ENCODE measurements around the gene SLC1A3.

- PRO-cap, 7 experiments, result no peak in any of the 7 experiments
- RAMPAGE, long total RNA, 2 experiments, result no peak in any of the 2 experiments
These were observed 26.1 kb upstream of the IL7R start for GRCh38 chr5:35830474-35831198.

DNA sequence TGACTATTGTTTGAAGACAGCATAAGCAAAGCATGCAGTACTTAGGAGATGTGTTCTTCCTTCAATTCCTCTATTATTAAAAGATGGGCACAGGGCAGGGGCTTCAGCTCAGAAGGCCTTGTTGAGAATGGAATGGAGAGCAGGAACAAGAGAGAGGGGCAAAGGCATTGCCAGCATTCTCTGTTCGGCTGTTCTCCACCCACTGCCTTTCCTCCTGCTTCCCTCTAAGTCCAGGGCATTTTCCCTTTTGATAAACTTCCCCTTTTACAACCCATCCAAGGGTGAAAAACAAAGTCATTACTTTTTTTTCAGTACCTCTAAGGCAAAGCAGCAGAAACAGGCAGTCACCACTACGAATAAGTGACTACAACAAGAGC, 12.9 kb downstream of the IL7R start:
- PRO-cap, 7 experiments, result no peak in any of the 7 experiments
- RAMPAGE, long total RNA, 2 experiments, result no peak in any of the 2 experiments

- PRO-cap, 7 experiments, result no peak in any of the 7 experiments
- RAMPAGE, long total RNA, 2 experiments, result no peak in any of the 2 experiments
These were observed 20.8 kb downstream of the IL7R start for GRCh38 chr5:35877131-35878321.

DNA sequence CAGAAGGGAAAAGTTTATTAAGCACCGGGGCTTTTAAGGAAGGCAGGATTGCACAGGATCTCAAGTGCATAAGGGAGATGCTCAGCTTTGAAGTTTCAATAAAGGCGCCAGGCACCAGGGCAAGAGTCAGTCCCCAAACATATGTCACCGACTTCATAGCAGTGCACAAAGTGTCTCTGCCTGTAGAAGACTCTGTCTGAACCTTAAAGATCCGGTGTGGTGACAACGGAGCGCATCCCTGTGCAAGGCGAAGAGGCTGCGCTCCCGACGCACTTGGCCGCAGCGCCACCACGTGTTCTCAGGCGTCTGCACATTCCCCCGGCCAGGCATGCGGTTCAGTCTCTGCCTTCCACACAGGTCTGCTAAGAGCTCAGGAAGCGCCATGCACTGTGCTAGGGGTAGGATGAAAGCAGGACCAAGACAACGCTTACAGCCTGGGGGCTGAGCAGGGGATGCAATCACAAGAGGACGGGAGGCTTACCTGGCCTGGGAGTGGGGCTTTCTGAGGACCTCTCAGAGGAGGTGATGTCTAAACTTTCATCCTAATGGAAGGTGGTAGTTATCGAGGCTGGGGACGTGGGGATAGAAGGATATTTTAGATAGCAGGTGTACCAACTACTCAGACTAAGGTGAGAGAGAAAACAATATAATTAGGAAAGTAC, 13.5 kb downstream of the CAPSL start:
- PRO-cap, 7 experiments, result no peak in any of the 7 experiments
- RAMPAGE, long total RNA, 2 experiments, result no peak in any of the 2 experiments

GRCh38 chr5:36155961-36156772, 4.3 kb downstream of the SKP2 start:
- PRO-cap, 7 experiments, result no peak in any of the 7 experiments
- RAMPAGE, long total RNA, 2 experiments, result no peak in any of the 2 experiments

DNA sequence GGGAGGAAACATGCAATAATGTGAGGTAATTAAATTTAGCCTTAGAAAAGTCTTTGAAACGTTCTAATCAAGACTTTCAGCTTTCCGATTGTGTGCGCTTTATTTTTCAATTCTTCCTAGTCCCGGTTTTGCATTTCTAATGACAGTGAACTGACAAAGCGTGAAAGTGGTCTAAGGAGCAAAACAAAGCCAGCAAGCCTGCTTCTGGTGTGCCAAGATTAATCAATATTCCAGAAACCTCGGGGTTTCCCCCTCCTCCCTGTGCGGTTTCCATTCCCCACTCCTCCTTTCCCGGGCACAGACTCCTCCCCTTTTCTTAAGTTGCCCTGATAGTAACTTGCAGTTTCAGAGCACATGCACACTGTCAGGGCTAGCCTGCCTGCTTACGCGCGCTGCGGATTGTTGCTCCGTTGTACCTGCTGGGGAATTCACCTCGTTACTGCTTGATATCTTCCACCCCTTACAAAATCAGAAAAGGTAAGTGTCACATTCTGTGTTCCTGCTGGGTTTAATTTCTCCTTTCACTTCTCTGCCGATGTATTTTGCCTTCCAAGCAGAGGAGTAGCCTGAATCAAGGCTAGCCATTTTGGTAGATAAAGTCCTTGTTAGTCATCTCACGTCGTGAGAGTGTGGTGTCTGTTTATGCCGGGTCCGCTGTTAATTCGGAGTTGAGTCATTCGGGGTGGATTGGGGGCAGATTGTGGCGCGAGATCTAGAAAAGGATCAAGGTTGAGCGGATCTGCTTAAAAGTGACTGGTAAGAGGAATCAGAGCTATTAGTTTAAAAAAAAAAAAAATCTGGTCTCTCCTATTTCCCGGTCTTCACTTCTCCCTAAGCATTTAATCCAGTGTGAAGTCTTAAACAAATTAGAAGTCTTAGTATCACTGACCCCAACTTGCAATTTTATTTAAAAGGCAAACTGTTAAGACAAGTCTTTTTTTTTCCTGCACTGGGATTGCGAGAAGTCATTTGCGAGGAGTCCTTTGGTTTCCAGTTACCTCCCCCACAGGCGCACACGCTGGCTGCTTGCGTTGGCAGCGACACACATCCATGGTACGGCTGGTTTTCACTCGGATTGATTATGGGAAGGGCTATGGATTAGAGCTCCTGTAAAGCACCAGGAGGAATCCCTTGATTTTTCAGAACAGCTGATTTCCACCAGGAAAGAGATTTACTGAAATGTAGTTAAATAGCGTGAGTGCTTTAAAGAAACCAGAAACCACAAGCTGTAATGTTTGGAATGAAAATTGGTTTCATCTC, at the start of gene SLC1A3:
Gene SLC1A3, plus strand, starts transcription at position 348 of the 1,260 bp plus-strand sequence.
- PRO-cap, 7 experiments, result peak in 7 of 7 experiments; most common plus-strand start position 359 of the sequence (in 7); most common minus-strand start position 220 of the sequence (in 2)
- RAMPAGE, long total RNA, 2 experiments, result start-site peak on the plus strand in 2 of 2 experiments, centred at positions 350 to 355 of the sequence, 566 to 736 reads per replicate

DNA sequence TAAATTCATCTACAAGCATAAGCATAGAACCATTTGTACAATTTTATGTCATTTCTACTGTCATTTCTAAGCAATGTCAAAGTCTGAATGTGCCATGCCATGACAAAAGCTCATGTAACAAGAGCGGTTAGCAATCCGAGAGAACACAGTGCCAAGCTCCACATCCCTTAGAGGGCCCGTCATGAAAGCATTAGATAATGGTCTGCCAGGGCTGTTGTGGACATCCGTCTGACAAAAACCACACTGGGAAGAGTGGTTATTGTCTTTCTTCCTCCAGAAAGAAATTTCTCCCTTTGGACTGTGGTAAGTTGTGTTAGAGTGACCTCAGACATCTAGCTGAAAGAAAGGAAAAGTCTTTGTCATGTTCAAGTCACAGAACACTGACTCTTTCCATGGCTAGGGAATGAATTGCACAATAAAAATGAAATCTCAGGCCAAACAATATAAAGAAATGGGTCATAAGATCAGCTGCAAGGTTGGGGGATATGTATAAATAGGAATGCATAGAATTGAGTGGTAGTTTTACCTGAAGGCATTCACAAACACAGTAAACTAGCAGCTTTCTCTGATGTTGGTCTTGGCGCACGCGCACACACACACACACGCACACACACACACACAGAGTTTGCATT, 5.2 kb downstream of the SLC1A3 start:
- PRO-cap, 7 experiments, result no peak in any of the 7 experiments
- RAMPAGE, long total RNA, 2 experiments, result no peak in any of the 2 experiments

- PRO-cap, 7 experiments, result no peak in any of the 7 experiments
- RAMPAGE, long total RNA, 2 experiments, result no peak in any of the 2 experiments
These were observed 41.9 kb downstream of the SLC1A3 start for GRCh38 chr5:36648346-36648610.

- PRO-cap, 7 experiments, result no peak in any of the 7 experiments
- RAMPAGE, long total RNA, 2 experiments, result no peak in any of the 2 experiments
These were observed 117.5 kb downstream of the SLC1A3 start for GRCh38 chr5:36723831-36724354.

- PRO-cap, 7 experiments, result peak in 1 of 7 experiments; most common minus-strand start chr5:36724938 (in 1)
- RAMPAGE, long total RNA, 2 experiments, result no peak in any of the 2 experiments
These were observed 118.4 kb downstream of the SLC1A3 start for GRCh38 chr5:36724457-36725520.

GRCh38 chr5:36885488-36886281, 9.1 kb downstream of the NIPBL start:
- PRO-cap, 7 experiments, result no peak in any of the 7 experiments
- RAMPAGE, long total RNA, 2 experiments, result no peak in any of the 2 experiments

DNA sequence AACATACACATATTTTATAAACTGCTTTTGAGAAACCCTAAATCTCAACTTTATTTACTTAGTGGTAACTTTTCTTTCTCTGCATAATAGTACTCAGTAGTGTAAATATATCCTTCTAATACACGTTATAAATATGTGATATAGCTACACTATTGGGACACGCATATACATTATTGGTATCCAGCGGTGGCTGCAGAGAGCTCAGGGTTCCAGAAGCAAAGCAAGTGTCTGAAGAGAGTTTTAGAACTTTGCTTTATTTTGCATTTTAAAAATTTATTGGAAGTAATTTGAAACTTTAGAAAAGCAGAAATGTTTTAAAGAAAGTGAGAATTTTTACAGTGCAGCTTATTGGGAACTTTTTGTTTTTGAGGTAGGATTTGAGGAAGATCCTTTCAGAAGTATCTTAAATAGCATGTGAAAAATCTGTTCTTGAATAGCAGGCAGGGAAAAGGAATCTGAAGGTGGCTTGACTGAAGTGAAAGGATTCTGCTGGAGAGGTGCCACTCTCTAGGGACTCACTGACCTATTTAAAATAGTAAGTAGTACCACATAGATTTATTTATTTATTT, 68.9 kb downstream of the NIPBL start:
- PRO-cap, 7 experiments, result no peak in any of the 7 experiments
- RAMPAGE, long total RNA, 2 experiments, result no peak in any of the 2 experiments

DNA sequence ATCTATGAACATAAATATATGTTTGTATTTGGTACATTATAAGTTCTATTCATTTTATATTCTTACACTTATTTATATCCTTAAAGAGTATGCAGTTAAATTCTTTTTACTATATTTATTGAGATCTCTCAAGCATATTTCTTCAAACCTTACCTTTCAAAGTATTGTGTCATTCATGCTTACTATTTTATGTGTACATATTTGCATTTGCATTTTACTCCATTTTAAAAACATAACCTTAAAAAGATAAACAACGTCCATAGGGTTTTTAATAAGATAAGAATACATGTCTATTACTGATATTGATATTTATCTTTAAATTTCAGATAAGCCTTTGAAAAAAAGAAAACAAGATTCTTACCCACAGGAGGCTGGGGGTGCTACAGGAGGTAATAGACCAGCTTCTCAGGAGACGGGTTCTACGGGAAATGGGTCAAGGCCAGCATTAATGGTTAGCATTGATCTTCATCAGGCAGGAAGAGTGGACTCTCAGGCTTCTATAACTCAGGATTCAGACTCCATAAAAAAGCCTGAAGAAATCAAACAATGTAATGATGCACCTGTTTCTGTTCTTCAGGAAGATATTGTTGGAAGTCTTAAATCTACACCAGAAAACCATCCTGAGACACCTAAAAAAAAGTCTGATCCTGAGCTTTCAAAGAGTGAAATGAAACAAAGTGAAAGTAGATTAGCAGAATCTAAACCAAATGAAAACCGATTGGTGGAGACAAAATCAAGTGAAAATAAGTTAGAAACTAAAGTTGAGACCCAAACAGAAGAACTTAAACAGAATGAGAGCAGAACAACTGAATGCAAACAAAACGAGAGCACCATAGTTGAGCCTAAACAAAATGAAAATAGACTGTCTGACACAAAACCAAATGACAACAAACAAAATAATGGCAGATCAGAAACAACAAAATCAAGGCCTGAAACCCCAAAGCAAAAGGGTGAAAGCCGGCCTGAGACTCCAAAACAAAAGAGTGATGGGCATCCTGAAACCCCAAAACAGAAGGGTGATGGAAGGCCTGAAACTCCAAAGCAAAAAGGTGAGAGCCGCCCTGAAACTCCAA, 108.1 kb downstream of the NIPBL start:
- PRO-cap, 7 experiments, result no peak in any of the 7 experiments
- RAMPAGE, long total RNA, 2 experiments, result no peak in any of the 2 experiments

DNA sequence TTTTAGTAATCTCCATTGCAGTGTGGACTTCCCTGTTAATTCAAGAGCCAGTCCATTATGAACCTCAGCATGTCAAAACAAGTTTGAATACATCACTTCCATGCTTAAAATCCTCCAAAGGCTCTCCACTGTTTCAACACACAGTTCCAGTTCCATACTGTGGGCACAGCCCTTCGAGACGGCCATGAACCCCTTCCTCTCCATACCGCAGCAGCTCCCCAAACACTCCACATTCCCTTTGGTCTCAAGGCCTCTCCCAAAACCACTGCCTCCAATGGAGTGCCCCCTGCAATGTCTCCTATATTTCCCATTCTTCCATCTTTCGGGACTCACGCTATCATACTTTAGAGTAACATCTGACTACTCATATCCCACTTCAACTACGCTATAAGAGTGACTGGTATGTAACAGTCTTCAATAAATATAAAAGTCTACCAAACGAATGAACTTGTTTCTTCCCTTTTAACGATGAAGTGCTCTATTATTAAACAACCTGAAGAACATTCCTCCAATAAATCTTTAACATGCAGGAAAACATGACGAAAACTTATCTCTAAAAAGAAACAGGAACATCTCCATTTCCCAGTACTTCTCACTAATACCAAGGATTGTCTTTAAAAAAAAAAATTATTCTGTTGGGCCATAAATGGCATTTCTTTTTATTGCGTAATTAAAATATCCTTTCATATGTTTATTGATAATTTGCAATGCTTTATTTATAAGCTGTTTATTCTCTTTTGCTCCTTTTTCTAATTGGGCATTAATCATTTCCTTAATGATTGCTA, 19.2 kb downstream of the LIFR start:
- PRO-cap, 7 experiments, result no peak in any of the 7 experiments
- RAMPAGE, long total RNA, 2 experiments, result no peak in any of the 2 experiments

DNA sequence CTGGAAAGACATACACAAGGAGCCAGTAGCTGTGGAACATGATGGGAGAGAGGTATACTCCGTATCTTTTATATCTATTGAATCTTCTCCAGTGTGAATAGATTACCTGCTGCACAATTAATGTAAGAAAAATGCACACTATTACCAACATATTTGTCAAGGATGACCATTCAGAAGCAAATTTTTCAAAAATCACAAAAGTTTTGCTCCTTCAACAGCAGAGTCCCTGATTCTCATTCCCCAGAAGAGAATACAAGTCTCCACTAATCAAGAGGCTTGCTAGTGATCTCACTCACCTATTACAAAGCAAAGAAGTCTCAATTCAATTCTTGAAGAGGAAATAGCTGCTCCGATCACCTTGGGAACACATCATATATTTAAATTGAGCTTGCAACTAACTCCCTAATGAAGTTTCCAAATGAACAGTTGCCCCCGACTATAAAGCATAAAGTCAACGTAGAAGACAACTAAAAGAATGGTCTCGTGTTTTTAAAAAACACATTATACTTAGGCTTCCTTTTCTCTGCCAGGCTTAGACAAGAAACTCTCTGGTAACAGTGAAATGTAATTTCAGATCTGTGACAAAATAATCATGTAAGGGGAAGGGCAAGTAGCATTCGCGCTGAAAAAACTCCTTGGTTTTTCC, 1.6 kb downstream of the LIFR start:
- PRO-cap, 7 experiments, result peak in 4 of 7 experiments; most common plus-strand start position 589 of the sequence (in 3); most common minus-strand start position 228 of the sequence (in 1)
- RAMPAGE, long total RNA, 2 experiments, result no peak in any of the 2 experiments

DNA sequence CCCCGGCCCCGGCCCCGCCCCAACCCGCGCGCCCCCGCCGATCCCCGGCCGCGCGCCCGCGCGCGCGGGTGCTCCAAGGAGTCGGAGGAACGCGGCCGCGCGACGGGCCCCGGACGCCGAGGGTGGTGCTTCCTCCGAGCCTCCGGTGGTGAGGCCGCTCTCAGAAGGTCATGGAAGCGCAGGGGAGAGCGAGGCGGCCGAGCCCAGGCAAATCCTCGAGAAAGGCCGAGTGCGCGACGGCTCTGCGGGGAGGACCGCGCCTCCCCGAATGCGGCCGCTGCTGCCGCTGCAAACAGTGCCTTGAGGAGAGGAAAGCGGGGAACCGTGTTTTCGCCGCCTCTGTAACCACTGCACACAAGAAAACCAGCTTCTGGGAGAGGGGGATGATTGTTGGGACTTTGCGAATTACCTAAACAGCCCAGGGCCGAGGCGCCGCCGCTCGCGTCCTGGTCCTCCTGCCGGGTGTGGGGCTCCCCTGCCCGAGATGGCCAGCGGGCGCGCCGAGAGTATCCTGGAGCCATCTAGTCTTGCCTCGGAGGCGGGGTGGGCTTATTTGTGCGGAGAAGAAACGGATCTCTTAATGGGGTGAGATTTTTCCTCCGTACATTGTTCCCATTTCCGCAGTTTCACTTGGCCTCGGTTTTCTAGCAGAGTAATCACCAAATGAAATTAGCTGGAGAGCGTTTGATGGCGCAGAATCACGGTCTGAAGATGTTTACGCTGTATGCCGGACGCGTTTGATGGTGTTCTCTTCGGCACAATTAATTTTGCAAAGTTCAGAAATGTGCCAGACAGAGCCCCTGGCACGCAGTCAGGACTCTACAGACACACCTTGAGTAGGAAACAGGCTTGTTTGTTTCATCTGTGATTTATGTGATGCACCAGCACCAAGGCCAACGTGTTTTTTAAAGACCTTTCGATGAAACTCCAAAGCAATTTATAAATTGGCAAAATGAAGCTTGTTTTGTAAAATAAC, 568 bp upstream of the LIFR start:
- PRO-cap, 7 experiments, result peak in 7 of 7 experiments; most common plus-strand start position 47 of the sequence (in 5); most common minus-strand start position 486 of the sequence (in 4)
- RAMPAGE, long total RNA, 2 experiments, result start-site peak on the minus strand in 1 of 2 experiments, centred at position 499 of the sequence, 63 reads per replicate

GRCh38 chr5:38719095-38719580, 126.7 kb upstream of the OSMR start:
- PRO-cap, 7 experiments, result peak in 3 of 7 experiments; most common minus-strand start chr5:38719290 (in 2)
- RAMPAGE, long total RNA, 2 experiments, result no peak in any of the 2 experiments

GRCh38 chr5:39031444-39031885, 42.7 kb downstream of the RICTOR start:
- PRO-cap, 7 experiments, result no peak in any of the 7 experiments
- RAMPAGE, long total RNA, 2 experiments, result no peak in any of the 2 experiments

GRCh38 chr5:39133308-39133693, 59.1 kb upstream of the RICTOR start:
- PRO-cap, 7 experiments, result no peak in any of the 7 experiments
- RAMPAGE, long total RNA, 2 experiments, result no peak in any of the 2 experiments

DNA sequence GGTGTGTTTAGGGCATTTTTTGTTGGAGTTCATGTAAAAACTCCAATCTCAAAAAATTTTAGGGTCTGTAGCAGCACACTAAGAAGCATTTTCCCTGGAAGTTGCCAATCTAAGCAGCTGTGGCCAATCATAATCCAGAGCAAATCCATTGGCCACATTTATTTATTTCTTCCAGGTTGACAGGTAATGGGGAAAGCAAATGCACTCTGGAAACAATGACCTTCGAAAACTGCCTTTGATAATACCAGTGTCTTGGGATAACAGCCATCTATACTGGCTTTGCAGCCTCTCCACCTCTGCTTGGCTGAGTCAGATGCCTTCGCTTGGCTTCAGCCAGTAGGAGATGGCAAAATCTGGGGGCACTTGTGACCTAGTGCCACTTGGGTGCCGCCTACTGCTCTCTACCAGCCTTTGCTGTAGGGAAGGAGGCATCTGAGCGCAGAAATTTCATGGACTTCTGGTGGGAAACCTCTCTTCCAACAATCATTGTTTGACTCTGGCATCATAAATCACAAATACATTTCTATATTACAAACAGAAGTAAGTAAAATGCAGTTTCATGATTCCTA, 21.9 kb downstream of the FYB1 start:
- PRO-cap, 7 experiments, result no peak in any of the 7 experiments
- RAMPAGE, long total RNA, 2 experiments, result no peak in any of the 2 experiments

Data from ovary (tissue), 7 donors.